LUHMES (cell line): ENCODE results near the genes SFTPB, POLR1A and FOXI3.

GRCh38 chr2:85667868-85668464 is at the start of gene SFTPB:
Gene SFTPB (minus strand): TSS chr2:85668199.
- PRO-cap: no peak

- PRO-cap: no peak
Observed at GRCh38 chr2:85678378-85679646, 10.8 kb upstream of the SFTPB start.

DNA sequence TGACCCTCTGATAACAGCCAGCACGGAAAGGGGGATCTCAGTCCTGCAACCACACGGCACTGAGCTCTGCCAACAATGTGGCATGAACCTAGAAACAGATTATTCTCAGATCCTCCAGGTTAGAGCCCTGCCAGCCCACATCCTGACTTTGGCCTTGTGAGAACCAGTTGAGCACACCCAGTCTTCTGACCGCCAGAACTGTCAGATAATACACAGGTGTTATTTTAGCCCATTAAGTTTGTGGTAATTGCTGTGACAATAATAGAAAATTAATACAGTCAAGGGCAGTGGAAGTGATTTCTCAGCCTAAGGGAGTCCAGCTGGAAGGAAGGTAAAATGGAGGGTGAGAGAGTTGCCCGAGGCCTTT is 9.3 kb upstream of the GNLY start:
- PRO-cap: no peak

DNA sequence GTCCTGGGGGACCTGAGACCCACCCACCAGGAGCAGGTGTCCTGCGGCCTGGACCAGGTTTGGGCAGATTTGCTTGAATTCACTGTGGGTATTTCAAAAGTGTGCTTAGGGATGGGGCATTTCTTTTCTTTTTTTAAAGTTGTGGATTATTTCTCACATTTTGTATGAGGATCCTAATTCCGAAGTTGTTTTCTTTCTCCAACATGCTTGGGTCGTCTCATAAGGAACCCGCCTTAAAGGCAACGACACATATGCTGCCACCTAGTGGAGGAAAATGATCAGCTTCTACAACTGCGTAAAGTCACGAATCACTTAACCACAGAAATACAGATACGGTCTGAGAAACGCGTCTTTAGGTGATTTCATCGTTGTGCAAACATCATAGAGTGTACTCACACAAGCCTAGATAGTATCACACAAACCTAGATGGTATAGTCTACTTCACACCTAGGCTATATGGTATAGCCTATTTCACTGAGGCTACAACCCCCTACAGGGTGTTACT is 13.0 kb downstream of the GNLY start:
- PRO-cap: no peak

GRCh38 chr2:85755391-85756014 is 1.7 kb downstream of the ATOH8 start:
- PRO-cap: no peak

DNA sequence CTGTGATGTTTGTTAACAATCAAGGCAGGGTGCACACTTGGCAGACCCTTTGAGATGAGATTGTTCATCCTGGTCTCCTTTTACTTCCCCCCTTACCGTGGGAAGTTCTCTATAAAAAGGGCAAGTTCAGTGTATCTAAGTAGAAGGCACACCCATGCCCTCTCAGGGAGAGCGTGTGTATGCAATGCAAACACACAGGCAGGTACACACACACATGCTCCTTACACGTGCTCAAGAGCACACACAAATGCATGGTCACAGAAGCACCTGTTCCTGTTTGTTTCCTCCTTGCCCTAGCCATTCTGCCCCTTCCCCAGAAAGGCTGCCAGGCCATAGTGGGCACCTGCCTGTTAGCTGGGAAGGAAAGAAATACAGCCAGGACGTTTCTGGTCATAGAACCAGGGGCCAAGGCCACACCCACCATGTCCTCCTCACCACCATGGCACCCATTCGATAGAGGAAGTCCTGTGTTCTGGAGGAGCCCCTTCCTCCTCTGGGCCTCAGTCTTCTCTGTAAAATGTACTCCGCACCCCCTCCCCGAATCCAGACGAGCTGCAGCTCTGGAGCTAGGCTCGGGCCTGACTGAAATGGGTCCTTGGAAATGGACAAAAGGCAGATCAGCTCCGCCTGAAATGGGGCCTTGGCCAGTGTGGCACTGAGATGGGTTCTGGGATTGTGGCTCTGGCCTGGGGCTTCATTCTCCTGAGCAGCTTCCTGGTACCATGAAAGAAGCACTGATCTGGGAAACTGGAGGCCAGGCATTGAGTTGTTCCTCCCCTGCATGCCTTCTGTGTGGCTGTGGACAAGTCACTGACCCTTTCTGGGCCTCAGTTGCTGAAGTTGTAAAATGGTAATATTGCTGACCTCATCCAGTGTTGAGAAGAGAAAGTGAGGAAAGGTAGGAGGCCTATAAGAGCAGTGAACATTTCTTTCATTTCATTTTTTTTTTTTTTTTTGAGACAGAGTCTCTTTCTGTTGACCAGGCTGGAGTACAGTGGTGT is 3.4 kb downstream of the ATOH8 start:
- PRO-cap: no peak

- PRO-cap: bidirectional peak, plus-strand start at chr2:86105635, minus-strand start at chr2:86105552; bidirectional peak, plus-strand start at chr2:86106234, minus-strand start at chr2:86105875
Observed at GRCh38 chr2:86105357-86106465, at the start of gene POLR1A. Gene POLR1A (minus strand): TSS chr2:86105886.

- PRO-cap: no peak
Observed at GRCh38 chr2:86295134-86295542, 42.3 kb downstream of the REEP1 start.

DNA sequence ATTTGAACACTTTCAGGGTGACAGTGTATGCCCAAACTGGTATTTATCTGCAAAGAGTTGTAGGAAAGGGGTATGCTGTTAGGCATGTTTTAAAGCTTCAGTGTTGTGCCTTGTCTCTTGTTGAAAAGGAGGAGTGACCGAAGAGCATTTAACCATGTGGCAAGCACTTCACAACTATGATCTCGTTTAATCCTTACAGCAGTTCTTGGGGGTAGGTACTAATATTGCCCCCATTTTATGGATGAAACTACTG is 2.1 kb downstream of the KDM3A start:
- PRO-cap: no peak

GRCh38 chr2:86536816-86537282 is 26.4 kb downstream of the CHMP3 start:
- PRO-cap: no peak

GRCh38 chr2:87466414-87467002 is 281.4 kb upstream of the PLGLB2 start:
- PRO-cap: no peak

DNA sequence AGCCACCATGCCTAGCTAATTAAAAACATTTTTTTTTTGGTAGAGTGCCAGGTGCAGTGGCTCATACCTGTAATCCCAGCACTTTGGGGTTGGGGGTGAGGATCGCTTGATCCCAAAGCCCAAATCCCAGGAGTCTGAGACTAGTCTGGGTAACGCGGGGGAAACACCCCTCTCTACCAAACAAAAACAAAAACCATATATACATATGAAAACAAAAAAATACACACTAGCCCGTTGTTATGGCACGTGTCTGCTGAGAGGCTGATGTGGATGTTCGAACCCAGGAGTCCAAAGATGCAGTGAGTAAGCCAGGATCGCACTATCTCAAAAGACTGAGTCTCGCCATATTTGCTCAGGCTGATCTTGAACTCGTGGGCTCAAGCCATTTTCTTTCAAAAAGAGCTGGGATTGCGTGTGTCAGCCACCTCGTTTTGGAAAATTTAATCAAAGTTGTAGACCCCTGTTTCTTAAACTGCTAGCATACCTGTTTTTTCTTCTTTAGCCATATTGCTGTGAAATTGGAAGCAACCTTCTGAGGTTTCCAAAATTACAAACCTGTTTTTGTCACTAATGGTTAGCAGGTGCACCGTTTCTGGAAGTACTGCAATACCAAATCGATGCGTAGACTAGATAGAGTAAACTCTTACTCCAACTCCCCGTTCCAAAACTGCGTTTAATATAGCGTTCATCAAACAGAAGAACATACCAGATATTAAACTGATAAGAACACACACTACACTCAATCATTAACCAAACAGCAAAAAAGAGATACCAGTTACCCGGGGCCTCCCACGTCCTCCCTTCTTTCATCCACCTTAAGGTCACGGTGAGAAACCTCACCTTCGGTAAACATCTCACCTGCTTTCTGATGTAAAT is 39.6 kb downstream of the KRCC1 start:
- PRO-cap: bidirectional peak, plus-strand start outside the sequence, minus-strand start at position 770 of the sequence

GRCh38 chr2:88122998-88123691 is 4.7 kb downstream of the FABP1 start:
- PRO-cap: no peak

GRCh38 chr2:88136647-88137189 is 8.9 kb upstream of the FABP1 start:
- PRO-cap: no peak

- PRO-cap: no peak
Observed at GRCh38 chr2:88451990-88452983, at the start of gene FOXI3. Gene FOXI3 (minus strand): TSS chr2:88452693.

DNA sequence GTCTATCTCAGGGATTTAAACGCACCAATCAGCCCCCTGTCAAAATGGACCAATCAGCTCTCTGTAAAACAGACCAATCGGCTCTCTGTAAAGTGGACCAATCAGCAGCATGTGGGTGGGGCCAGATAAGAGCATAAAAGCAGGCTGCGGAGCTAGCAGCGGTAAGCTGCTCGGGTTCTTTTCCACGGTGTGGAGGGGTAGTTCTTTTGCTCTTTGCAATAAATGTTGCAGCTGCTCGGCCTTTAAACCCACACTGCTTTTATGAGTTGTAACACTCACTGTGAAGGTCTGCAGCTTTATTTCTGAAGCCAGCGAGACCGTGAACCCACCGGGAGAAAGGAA is 20.7 kb upstream of the TEX37 start:
- PRO-cap: no peak

GRCh38 chr2:88579984-88580909 is 47.0 kb downstream of the EIF2AK3 start:
- PRO-cap: no peak

- PRO-cap: bidirectional peak, plus-strand start at chr2:88659737, minus-strand start at chr2:88659583
Observed at GRCh38 chr2:88658935-88660083, 32.0 kb upstream of the EIF2AK3 start.

GRCh38 chr2:88737684-88738047 is 46.2 kb downstream of the RPIA start:
- PRO-cap: no peak

GRCh38 chr2:88832500-88832995 is 141.1 kb downstream of the RPIA start:
- PRO-cap: no peak